Mesothelial cell of epicardium (in vitro differentiated cells): ENCODE measurements around a stretch of chr7.

- PRO-cap: no peak
These were observed 61.9 kb downstream of the ESYT2 start for GRCh38 chr7:158767346-158767842.

DNA sequence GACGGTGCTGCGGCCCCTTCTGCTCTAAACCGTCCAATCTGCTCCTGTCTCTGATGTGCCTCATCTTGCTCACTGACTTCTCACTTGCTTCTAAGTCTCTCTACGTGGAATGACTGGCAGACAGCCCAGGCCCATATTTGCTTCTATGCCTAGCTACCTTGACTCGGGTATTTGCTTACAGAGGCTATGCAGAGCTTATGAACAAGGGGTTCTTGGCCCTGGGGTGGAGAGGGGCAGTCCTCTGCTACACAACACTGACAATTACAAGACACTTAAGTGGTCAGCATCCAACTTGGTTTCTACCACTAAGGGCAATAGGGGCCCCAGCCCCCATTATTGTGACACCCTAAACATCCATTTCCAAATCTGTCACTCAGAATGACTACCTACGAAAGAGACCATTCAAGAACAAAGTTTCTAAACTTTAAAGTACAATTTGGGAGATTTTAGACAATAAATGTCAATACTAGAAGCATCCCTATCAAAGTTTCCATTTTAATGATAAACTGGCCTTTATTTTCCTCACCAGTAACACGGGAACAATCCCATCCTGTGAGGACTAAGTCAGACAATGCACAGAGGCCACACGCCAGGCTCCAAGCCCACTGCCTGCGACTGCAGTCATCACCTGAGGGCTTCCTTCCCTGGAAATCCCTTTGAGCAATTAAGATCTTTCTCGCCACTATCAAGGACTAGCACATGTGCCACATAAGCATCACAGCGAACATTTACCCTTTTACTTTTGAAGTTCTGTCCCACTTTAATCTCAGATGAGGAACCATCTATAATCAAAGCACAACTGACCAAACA, 49.4 kb downstream of the ESYT2 start:
- PRO-cap: no peak

GRCh38 chr7:158816274-158816893, 12.9 kb downstream of the ESYT2 start:
- PRO-cap: no peak

- PRO-cap: no peak
These were observed 4.4 kb downstream of the ESYT2 start for GRCh38 chr7:158824715-158825562.

DNA sequence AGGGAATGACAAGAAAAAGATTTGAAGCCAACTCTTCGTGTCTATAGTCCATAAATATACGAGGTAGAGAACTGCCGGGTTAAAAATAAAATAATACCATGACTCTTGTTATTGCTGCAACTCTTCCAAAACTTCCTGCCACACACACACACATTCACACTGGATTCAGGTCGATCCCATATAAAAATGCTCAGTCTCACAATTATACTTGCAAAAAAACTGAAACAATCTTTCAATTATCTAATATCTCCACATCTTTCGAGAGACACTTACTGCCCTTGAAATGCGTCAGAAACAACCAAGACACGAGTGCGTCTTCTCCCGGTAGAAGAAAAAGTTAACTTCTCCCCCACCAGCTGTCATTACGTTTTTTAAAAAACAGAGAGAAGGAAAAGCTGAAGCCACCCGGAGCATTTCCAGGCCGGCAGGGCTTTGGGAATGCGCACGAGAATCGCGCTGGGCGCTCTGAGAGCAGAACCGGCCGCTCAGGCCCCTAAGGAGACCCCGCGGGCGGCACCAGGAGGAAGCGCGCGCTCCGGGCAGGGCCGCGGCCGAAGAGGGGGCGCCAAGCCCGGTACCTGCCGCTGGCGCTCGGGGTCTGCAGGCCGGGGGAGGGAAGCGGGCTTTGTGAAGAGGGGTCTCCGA, 1.3 kb downstream of the ESYT2 start:
- PRO-cap: no peak

- PRO-cap: no peak
These were observed 9.2 kb downstream of the DYNC2I1 start for GRCh38 chr7:158865384-158866159.

DNA sequence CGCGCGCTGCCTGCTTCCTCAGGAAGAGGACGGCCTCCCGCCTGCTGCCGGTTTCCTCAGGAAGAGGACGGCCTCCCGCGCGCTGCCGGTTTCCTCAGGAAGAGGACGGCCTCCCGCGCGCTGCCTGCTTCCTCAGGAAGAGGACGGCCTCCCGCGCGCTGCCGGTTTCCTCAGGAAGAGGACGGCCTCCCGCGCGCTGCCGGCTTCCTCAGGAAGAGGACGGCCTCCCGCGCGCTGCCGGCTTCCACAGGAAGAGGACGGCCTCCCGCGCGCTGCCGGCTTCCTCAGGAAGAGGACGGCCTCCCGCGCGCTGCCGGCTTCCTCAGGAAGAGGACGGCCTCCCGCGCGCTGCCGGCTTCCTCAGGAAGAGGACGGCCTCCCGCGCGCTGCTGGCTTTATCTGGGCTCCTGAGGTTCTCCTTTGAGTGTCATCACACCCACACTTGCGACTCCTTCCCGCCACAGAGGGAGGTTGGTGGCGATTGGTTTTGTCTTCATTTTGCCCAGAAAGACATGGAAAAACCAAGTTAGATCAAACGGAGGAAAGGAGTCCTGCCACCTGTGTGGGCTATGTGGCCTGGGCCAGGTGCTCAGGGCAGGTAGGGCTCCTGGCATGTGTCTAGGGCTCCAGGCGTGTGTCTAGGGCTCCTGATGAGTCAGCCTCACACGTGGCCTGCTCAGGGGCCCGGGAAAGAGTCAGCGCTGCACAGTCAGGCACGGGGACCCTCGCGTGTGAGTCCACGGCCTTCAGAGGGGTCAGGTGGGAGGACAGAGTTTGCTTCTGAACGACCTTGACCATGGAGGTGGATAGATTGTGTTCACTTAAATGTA, 138.1 kb downstream of the VIPR2 start:
- PRO-cap: no peak

DNA sequence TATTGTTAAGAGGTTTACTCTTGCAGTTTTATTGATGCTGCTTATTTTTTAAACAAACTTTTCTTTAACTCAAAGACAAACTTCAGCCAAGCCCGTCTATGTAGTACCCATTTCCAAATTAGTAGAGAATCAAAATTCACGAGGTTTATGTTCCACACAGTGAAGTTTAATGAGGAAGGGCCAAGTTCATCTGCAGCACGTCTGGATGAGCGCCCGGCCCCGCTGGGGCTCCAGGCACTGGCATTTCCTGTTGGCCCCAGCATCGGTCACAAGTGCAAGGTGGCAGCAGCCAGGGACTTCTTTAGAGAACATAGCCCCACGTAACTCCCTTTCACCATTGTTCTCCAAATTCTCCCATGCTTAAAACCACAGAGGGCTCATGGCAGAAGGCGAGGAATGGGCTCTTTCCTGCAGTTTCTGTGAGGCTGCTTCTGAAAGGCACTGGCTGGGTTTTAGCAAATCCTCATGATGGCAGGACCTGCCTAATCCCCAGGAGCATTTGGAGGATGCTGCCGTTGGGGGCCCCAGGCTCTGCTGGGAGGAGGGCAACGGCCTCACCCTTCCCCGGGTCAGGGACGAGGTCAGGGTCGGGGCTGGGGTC, 131.9 kb downstream of the VIPR2 start:
- PRO-cap: no peak

DNA sequence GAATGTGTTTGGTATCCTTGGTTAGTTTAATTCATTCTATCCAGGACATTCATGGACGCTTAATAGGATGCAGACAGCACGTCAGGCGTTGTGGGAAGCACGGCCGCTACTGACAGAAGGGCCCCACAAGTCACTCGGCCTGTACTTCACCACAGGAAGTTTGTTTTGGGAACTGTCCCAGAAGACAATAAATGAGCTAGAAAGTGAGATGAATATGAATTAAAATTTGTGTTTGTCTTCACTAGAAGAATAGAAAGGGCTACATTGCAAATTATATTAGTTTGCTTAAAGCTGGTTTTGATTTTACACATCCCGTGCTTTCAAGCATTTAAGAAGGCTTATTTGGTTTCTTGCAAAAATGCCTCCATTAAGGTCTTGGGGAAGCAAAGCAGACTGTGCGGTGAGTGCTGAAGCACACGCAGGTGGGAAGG, 74.2 kb downstream of the VIPR2 start:
- PRO-cap: no peak

DNA sequence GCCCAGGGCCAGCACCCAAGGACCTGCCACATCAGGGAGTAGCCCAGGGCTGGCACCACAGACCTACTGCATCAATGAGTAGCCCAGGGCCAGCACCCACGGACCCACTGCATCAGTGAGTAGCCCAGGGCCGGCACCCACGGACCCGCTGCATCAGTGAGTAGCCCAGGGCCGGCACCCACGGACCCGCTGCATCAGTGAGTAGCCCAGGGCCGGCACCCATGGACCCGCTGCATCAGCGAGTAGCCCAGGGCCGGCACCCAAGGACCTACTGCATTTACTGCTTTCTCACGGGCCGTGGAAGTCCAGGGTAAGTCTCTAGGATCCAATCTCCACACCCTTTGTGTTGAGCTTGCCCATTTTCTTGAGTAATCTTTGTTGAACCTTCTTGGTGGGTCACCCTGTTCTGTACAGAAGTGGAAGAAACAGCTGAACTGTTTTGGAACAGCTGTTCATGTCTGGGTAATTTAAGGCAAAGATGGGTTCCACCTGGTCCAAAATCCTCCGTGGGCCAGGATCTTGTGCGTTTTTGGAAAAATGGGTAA, 69.0 kb downstream of the VIPR2 start:
- PRO-cap: no peak

- PRO-cap: no peak
These were observed 956 bp downstream of the VIPR2 start for GRCh38 chr7:159143627-159144194.

- PRO-cap: no peak
These were observed 108.9 kb upstream of the VIPR2 start for GRCh38 chr7:159253592-159254040.